ENCODE data around the gene MXRA5.

DNA sequence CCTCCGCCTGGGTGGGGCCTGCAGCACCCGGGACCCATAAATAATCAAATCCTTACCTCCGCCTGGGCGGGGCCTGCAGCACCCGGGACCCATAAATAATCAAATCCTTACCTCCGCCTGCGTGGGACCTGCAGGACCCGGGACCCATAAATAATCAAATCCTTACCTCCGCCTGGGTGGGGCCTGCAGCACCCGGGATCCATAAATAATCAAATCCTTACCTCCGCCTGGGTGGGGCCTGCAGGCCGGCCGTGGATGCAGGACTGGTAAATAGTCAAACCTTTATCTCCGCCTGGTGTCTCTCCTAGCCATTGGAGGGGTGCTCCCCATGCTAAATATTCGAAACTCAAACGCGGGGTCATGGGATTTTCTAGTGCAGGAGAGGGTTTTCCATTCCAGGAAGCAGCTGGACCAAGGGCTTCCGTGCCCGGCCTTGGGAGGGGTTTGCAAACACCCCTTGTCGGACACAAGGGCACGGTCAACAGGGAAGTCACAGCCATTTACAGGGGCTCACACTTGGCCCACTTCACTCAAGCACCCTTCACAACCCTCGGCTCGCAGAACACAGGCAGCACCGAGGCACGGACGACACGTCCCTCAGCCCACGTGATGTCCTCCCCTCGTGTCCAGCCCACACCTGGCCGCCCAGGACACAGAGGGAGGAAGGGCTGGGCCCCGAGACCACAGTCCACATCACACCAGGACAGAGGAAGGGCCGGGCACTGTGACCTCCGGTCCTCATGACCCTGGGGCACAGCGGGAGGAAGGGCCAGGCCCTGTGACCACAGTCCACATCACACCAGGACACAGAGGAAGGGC, 10.4 kb upstream of the PLCXD1 start:
- PRO-cap = no peak
- RAMPAGE, long total RNA, 2 experiments = no peak in any of the 2 experiments

GRCh38 chrX:973106-973427, 239.4 kb downstream of the CRLF2 start:
- PRO-cap = no peak
- RAMPAGE, long total RNA, 2 experiments = no peak in any of the 2 experiments

- PRO-cap = no peak
- RAMPAGE, long total RNA, 2 experiments = no peak in any of the 2 experiments
Measured at GRCh38 chrX:1212368-1212500, 215 bp downstream of the CRLF2 start.

GRCh38 chrX:1355871-1356465, 19.4 kb downstream of the IL3RA start:
- PRO-cap = no peak
- RAMPAGE, long total RNA, 2 experiments = no peak in any of the 2 experiments

- PRO-cap = no peak
- RAMPAGE, long total RNA, 2 experiments = no peak in any of the 2 experiments
Measured at GRCh38 chrX:1359450-1360801, 23.3 kb downstream of the IL3RA start.

GRCh38 chrX:1392259-1393222, 628 bp upstream of the SLC25A6 start:
- PRO-cap = bidirectional peak, plus-strand start at chrX:1392421, minus-strand start at chrX:1392113; bidirectional peak, plus-strand start at chrX:1392905, minus-strand start at chrX:1392732; bidirectional peak, plus-strand start at chrX:1393059, minus-strand start at chrX:1392953
- RAMPAGE, long total RNA, 2 experiments = no peak in any of the 2 experiments

DNA sequence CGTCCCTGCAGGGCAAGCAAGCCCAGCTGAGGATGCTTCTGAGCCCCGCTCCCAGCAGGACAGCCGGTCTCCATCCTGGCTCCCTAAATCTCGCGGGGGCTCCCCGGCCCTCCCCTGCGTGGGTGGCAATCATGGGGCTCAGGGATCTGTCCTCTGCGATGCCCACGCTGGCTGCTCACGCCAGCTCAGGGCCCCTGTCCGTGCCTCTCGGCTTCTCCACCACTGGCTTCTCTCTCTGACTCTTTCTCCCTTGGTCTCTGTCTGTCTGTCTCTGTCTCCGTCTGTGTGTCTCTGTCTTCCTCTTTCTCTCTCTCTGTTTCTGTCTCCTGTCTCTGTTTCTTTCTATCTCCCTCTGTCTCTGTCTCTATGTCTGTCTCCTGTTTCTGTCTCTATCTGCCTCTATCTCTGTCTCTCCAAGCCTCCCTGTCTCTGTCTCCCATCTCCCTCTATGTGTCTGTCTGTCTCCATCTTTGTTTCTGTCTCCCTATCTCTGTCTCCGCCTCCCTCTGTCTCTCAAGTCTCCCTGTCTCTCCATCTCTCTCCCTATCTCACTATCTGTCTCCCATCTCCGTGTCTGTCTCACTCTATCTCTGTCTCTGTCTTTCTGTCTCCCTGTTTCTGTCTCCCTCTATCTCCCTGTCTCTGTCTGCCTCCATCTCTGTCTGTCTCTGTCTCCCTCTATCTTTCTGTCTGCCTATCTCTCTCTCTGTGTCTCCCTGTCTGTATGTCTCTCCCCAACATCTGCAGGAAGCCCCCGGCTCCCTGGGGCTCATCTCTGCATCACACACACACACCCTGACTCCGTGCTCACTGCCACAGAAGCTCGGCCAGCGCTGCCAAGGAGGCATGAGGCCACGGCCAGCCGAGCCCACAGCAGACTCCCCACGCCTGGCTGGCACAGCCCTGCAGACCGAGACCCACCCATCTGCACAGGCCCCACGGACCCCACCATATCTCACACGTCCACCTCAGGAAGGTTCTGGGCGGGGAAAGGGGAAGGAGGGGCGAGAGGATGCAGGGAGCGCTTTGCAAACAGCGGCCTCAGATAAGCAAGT, 28.1 kb upstream of the SLC25A6 start:
- PRO-cap = no peak
- RAMPAGE, long total RNA, 2 experiments = no peak in any of the 2 experiments

DNA sequence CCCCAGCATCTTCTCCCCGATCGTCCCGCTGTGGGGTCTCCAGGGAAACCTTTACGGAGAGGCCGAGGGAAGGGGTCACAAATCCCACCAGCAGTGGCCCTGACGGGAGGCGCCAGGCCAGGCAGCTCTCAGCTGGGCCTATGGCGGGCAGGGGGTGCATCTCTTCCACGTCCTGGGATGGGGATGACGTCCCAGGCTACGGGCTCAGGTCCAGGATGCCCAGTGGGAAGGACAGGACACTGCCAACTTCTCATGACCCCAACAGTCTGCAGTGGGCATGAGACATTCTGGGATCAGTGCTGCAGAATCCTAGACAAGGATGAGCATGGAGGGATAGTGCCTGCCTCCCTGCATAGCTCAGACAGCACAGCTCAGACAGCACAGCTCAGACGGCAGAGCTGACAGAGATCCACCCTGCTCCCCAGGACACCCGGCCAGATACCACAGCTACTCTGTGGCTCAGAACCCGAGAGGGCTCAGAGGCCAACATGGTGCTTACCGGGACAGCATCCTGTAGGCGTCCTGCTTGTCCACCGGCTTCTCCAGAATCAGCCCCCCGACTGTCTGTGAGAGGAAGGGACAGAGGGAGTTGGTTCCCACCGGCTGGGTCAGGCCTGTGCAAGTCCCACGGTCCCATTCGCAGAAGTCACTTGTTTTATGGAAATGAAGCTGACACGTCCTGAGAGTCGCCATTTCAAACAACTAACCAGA, 17.4 kb downstream of the ASMTL start:
- PRO-cap = no peak
- RAMPAGE, long total RNA, 2 experiments = no peak in any of the 2 experiments

DNA sequence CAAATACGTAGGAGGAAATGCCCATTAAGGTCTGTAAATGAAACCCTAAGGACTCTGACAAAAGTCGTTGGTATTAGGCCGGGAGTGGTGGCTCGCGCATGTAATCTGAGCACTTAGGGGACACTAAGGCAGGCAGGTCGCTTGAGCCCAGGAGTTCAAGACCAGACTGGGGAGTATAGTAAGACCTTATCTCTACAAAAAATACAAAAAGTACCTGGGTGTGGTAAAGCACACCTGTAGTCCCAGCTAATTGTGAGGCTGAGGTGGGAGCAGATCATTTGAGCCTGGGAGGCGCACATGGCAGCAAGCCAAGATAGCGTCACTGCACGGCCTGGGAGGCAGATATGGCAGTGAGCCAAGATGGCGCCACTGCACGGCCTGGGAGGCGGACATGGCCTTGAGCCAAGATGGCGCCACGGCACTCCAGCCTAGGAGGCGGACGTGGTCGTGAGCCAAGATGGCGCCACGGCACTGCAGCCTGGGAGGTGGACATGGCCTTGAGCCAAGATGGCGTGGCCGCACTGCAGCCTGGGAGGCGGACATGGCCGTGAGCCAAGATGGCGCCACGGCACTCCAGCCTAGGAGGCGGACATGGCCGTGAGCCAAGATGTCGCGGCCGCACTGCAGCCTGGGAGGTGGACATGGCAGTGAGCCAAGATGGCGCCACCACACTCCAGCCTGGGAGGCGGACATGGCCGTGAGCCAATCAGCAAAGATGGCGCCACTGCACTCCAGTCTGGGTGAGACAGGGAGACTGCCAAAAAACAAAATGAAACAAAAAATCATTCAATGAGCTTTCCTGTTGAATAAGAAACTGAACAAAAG, 247.7 kb downstream of the DHRSX start:
- PRO-cap = no peak
- RAMPAGE, long total RNA, 2 experiments = no peak in any of the 2 experiments

GRCh38 chrX:2401827-2402483, 98.8 kb downstream of the DHRSX start:
- PRO-cap = no peak
- RAMPAGE, long total RNA, 2 experiments = no peak in any of the 2 experiments

DNA sequence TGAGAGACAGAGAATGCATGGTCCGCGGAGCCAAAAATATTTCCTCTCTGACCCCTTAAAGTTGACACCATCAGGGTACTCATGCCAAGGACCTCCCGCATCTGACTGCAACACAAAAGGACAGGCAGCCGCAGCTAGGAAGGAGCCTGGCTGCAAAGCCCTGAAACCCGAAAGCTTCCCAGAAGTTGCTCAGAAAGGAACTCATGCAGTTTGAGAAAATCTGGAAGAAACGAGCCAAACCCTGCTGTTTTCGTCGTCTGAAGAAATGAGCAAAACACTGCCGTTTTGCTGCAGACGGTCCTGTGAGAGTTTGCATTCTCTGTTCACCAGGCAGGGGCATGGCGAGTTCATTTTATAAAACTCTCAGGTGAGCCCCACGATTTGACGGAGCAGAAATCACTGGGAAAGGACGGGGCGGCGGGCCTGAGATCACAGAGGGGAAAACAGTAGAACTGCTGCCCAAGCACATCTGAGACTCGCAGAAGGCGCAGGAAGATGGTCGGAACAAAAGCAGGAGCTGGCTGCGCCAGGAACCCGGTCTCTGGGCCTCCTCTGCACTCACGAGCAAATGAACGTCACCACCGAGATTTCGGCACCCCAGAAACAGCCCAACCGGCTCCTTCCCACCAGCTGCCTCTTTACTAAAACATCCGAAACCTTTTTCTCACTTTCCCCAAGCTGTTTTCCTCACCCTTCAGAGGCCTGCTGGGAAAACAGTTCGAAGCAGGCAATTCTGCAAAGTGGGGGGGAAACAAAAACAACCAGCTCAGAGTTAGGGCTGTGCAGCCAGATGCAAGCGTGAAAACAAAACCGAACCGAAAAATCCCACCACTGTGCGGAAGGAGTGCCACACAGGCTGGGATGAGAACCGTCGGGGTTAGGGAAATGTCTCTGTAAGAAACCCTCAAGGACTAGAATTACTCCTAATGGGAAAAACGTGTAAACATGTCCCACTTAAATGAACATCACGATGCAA, 16.2 kb downstream of the DHRSX start:
- PRO-cap = no peak
- RAMPAGE, long total RNA, 2 experiments = no peak in any of the 2 experiments

DNA sequence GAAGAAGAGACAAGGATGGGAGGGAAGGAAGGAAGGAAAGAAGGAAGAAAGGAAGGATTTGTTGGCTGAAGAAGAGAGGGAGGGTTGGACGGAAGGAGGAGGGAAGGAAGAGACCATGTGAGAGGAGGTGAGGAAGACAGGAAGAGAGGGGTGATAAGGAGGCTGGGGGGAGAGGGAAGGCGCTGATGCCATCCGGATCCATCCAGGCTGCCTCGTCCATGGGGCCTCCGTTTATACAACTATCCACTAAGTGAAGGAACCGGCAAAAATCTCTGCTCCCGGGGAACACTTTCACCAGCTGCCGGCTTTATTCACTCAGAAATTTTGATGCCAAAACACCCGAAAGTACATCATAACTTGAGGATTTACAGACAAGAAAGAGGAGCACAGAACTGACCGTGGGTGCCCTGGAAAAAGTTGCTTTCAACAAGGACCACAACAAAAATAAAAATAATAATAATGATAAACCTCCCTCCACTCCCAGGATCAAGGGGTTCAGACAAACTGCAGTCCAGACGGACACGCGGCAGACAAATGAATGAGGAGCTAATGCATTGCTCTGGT, 14.8 kb downstream of the DHRSX start:
- PRO-cap = no peak
- RAMPAGE, long total RNA, 2 experiments = no peak in any of the 2 experiments

DNA sequence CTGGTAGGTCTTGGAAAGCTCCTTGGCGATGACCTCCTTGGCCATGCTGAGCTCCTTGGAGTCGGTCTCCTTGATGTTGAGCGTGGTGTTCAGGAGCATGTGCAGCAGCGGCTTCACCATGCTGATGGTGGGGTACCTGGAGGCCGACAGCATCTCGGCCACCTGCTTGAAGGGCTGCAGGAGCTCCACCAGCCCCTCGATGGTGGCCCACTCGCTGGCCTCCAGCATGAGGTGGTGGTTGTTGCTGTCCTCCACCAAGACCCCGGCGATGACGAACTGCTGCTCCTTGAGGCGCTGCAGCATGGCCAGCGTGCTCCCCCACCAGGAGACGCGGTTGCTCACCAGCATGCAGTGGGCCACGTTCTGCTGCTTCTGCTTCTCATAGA, 11.4 kb downstream of the DHRSX start:
- PRO-cap = no peak
- RAMPAGE, long total RNA, 2 experiments = no peak in any of the 2 experiments

DNA sequence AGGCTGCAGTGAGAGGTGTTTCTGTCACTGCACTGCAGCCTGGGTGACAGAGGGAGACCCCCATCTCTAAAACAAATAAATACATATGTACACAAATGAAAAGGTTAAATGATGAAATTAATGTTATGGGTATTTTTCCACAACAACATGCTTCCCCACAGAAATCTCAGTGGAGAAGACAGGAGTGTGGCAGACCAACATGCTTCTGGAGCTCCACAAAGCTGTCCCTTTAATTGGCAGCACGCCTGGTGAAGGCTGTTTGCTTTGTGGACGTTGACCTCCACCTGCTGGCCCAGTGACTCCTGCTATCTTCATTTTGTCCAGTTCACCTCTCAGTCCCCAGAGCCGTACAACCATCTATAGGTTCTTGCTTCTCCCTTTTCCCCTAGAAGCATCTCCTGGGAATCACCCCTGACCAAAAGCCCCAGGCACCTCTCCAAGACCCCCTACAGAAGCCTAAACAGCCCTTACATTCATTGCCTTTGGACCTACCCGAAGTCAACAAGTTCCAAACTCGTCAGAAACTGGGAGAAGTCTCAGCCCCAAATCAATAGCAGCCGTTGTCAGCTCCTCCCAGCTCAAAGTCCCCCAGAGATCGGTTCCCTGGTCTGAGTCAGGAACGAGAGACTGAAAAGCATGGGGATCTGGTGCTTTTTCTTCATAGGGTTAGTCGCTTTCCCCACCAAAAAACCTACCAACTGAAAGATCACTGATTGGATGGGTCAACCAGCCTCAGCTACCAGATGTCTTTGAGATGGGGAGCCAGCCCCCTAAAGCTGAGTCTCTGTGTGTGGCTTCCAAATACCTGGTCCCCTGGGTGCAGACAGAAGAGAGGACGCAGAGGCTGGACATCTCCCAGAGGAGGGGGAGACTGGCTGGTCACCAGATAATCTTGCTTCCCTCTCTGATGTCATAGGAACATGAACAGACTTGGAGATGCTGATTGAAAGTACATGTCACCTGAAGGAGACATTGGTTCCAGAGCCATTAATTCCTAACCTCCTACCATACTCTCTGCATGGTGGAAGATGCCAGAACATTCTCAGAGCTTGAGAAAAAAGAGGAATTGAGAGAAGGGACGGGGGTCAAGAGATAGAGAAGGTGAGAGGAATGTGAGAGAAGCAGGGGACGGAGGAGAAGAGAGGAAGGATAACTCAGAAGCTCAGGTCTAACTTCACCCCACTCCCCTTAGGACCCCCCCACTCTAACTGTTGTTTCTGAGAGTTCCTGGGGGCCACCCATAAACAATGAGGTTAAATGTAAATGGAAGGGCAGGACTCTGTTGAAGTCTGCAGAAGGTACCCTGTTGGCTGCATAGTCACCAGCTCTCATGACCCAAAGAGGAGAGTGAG, 36.0 kb upstream of the CD99 start:
- PRO-cap = no peak
- RAMPAGE, long total RNA, 2 experiments = start-site peak on the plus strand in 1 of 2 experiments, centred at position 1,148 of the sequence, 6 reads per replicate

GRCh38 chrX:2664656-2665075, 26.4 kb upstream of the CD99 start:
- PRO-cap = no peak
- RAMPAGE, long total RNA, 2 experiments = no peak in any of the 2 experiments

DNA sequence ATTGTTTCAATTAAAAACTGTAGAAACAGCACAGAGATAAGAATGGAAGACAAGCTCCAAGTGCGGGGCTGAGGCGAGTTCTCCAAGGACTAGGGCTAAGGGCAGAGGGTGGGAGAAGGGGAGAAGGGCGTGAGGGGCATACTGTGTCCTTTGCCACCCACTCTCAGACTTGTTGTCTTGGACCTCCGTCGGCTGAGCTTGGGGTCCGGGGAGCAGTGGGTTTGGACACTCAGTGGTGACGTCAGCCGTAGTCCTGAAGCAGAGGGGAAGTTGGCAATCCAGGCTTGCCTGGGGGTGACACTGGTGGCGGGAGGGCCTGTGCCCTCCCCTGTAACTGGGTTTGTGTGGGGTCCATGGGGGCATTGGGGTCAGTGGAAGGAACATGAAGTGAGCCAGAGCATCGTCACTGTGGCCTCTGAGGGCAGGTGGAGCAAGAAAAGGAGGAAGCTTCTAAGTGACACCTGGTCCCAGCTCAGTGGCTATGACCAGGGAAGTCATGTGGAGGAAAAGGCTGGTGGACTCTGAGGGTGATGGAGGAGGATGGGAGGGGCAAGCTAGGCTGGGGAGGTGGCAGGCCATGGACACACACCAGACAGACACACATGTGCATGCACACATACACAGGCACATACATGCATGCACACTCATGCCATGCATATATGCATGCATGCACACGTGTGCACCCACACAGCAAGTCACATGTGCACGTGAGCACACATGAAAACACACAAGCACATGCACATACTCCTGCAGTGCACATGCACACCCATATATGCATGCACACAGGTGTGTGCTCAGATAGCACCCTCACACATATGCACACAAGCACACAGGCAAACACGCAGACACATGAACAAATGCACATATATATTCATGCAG, 17.7 kb downstream of the CD99 start:
- PRO-cap = no peak
- RAMPAGE, long total RNA, 2 experiments = no peak in any of the 2 experiments

- PRO-cap = no peak
- RAMPAGE, long total RNA, 2 experiments = start-site peak on the minus strand in 1 of 2 experiments, at chrX:3321982-3322390 at its widest, 8 reads per replicate
Measured at GRCh38 chrX:3321751-3322542, 24.5 kb downstream of the MXRA5 start.

DNA sequence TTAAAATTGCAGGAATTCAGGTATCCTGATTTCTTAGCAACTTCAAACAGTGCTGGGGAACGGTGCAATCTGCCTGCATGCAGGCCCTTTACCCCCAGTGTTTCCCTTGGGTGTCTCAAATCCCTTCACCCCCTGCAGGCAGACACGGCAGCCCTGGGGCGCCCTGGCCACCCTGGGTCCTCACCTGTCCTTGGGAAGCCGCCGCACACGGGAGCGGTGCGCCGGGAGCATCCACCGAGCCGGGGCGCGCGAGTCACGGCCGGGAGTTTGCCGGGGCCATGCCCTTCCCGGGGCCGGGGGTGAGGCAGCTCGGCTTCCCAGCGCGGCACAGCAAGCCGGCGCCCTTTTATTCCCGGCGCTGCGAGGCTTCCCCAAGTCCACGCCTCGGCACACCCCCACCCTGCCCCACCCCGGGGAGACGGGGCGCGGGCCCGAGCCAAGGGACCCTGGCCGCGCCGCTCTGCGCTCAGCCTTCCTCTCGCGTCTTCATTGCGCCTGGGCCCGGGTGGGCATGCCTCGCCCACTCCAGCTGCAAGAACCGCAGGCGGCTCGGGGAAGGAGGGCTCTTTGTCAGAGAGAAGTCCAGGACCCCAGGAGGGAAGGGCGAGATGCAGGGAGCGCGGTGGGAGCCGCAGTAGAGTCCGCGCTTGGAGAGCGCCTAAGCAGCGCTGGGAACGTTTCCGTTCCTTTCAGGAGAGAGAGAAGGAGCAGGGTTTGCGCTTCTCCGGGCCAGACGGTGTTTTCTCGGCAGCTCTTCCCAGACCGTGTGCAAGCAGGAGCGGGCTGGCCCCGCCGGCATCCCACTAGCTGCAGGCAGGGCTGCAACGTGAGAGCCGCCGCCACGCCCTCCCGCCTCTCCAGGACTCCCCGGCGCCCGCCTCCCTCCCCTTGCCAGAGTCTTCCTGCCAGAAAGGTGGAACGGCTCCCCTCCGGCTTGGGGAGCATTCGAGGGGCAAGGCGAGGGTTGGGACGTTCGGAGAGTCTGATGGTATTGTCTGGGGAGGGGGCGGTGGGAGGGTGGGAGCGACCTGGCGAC, at the start of gene MXRA5:
MXRA5 (minus strand) TSS at position 322 of the 1,036 bp plus-strand sequence.
- PRO-cap = unidirectional peak, minus-strand start at position 757 of the sequence
- RAMPAGE, long total RNA, 2 experiments = start-site peak on the minus strand in 2 of 2 experiments, centred at positions 286 to 795 of the sequence, 5 to 19 reads per replicate

DNA sequence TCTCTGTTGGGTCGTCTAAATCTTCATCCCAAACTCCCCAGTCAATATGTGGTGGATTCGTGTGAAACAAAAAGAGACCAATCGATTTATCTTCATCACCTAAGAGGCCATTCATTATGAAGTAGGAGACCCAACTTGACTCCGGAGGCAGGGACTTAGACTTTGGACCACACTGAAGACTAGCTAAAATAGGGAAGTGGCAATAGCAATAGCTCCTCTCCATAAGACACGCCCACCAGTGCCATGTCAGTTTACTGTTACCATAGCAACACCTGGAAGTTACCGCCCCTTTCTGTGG, 163.4 kb downstream of the PRKX start:
- PRO-cap = no peak
- RAMPAGE, long total RNA, 2 experiments = no peak in any of the 2 experiments

GRCh38 chrX:3707466-3708146, 5.8 kb downstream of the PRKX start:
- PRO-cap = no peak
- RAMPAGE, long total RNA, 2 experiments = no peak in any of the 2 experiments

All from body of pancreas (tissue), 2 donors.